Vein endothelial cell (primary cell): Measurements from ENCODE around the genes ZNF841, ZNF836, ZNF578 and ZNF701.

DNA sequence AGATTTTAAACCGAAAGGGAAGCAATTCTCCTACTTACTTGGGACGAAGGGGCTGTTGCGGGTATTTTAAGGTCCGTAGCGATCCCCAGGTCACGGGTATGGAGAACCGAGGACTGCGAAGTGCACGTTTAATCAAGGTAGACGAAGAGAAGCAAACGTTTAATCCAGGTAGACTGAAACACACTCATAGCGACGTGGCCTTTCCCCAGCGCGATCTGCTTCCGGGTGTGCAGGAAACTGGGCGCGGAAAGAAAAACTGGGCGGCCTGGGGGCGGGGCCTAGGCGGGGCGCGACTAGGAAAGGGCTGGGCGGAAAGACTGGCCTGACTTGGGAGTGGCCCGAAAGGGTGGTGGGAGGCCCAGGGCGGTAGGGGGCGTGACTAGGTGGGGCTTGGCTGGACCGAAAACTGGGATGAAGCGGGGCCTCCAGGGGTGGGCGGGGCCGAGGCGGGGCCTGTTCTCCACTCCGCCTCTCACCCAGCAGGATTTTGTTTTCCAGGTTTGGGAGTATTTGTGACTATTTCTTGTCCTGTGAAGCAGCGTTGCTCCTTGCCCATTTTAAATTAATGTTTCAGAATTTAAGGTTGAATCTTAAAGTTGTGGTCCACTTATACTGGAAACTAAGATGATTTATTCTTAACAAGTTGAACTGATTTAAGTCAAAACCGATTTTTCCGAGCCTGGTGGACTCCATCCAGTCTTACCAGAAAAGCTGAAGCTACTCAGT is at the start of gene ZNF841:
Gene ZNF841 (minus strand): TSS at position 229 of the 726 bp plus-strand sequence.
- CAGE, long polyA plus RNA: no peak

DNA sequence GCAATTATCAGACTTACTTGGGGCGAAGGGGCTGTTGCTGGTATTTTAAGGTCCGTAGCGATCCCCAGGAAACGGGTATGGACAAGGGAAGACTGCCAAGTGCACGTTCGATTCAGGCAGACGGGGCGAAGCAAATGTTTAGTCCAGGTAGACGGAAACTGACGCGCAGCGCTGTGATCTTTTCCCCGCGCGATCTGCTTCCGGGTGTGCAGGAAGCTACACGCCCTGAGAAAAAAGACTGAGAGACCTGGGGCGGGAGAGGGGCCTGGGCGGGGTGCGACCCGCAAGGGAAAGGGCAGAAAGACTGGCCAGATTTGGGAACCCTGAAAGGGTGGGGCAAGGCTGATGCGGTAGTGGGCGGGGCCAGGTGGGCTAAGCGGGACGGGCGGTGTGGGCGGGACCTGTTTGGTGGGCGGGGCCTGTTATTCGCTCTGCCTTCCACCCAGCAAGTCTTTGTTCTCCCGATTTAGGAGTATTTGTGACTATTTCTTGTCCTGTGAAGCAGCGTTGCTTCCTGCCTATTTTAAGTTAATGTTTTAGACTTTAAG is at the start of gene ZNF836:
Gene ZNF836 (minus strand): TSS at position 303 of the 548 bp plus-strand sequence.
- CAGE, long polyA plus RNA: no peak

- CAGE, long polyA plus RNA: no peak
These were observed 3.1 kb downstream of the PPP2R1A start for GRCh38 chr19:52192721-52193485.

DNA sequence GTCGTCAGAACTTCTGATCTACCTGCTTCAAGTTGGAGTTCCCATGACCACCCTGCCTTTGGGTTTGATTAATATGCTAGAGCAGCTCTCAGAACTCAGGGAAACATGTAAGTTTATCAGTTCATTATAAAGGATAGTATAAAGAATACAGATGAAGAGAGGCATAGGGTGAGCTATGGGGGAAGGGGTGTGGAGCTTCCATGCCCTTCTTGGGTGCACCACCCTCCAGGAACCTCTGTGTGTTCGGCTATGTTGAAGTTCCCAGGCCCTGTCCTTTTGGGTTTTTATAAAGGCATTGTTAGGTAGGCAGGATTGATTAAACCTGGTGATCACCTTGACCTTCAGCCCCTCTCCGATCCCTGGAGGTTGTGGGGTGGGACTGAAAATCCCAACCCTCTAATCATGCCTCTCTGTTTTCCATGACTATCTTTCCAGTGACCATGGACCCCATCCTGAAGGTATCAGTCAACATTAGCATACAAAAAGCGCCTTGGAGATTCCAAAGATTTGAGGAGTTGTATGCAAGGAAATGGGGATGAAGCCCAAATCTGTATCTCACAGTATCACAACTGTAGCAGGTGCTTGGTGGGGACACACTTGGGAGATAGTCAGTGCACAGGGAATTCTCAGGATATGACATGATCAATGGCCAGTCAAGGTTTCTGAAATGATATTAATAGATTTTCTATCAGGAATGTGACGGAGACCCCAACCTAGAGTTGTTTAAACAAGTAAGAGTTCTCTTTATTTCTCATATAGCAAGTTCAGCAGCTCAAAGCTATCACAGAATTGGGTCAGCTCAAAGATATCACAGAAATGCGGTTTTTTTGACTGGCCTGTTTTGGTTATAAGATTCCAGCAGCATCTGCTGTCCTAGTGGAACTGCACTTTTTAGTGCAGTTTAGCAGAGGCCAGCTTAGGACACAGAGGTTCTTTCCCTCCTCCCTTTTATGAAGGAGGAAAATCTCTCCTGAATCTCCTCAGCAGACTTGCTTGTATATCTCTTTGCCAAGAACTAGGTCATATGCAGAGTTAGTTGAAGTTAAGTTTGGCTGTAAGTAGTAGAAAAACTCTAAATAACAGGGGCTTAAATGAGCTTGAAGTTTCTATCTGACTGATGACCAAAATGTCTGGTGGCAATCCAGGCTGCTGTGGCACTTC is 6.1 kb downstream of the PPP2R1A start:
- CAGE, long polyA plus RNA: no peak

GRCh38 chr19:52228076-52228748 is 38.4 kb downstream of the PPP2R1A start:
- CAGE, long polyA plus RNA: no peak

DNA sequence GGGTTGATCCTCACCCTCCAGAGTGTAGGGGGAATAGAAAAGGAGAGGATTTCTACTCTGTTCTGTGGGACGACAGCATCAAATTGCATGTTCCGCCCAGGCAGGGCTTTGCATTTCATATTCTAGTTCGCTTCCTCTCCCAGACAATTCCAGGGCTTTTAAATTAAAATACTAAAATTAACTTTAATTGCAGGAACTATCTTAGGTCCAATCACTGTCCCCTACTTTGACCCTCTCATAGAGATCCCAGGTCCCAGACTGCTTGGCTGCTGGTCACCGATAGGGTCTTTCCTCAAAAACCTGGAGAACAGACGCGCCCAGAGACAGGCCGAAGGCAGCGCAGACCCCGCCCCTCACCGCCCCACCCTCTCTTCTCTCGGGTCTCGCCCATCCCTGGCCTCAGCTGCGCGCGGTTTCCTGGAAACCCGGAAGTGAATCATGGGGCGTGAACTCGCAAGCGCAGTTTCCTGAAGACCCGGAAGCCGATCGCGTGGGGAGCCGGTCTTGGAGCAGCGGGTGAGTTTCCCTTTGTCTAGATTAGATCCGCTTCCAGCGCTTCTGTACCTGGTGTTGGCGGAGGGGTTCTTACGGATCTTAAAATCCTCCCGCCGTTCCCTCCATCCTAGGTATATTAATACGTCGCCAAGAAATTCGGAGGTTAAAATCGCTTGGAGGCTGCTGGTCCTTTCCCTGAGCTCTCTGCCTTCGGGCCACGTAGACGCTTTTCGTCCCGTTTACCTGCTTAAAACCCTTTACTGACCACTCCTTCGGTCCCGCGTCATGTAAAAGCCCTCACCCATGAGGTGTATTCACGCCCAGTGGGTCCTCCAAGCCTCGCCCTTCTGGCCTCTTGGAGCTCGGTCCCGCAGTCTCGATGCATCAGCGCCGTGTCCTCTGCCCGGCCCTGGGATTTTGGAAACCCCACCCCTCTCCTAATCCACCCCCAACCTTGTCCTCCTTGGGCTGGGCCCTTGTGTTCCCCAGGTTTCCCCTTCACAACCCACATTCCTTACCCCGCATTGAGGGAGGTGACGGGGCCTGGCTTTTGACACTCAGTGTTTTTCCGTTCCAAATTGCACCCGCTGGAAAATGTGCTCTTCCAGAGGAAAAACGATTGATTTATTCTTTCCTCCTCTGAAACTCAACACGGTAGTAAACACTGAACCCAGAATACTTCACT is at the start of gene ZNF578:
Gene ZNF578 (plus strand): TSS at position 462 of the 1,180 bp plus-strand sequence.
- CAGE, long polyA plus RNA: no peak

DNA sequence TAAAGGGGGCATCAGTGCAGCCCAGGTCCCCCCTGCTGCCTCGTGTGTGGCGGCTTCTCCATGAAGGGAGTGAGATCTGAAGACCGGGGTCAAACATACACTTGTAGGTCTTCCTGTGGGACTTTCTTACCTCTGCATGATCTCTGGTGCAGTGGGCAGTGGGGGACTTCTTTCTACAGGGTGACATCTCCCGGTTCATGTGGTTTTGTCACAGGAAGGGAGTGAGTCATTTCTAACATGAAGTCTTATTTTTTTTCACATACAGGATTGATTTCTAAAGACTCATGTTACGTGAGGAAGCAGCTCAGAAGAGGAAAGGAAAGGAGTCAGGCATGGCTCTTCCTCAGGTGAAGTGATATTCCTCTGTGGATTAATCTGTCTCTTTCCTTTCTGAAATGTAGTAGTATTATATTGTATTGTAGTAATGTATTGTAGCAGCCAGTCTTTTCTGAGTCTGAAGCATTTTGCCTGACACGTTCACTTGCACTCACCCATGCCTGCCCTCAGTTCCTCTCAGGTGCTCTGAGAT is 15.6 kb downstream of the ZNF808 start:
- CAGE, long polyA plus RNA: no peak

GRCh38 chr19:52569942-52571071 is at the start of gene ZNF701:
ZNF701 (plus strand) TSS chr19:52570287.
- CAGE, long polyA plus RNA: no peak

DNA sequence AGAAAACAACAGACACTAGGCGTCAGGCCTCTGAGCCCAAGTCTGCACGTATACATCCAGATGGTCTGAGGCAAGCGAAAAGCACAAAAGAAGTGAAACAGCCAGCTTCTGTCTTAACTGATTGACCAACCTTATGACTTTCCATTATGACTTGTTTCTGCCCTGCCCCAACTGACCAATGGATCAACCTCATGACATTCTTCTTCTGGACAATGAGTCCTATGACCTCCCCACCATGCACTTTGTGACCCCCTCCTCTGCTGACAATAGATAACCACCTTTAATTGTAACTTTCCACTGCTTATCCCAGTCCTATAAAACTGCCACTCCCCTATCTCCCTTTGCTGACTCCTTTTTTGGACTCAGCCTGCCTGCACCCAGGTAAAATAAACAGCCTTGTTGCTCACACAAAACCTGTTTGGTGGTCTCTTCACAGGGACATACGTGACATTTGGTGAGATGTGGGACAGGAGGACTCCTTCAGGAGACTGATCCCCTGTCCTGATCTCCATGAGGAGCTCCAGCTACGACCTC is 50.6 kb downstream of the ZNF701 start:
- CAGE, long polyA plus RNA: no peak

GRCh38 chr19:52630891-52631811 is 59.1 kb downstream of the ENSG00000269825 start:
- CAGE, long polyA plus RNA: no peak

GRCh38 chr19:52645001-52645319 is 45.3 kb downstream of the ENSG00000269825 start:
- CAGE, long polyA plus RNA: no peak

DNA sequence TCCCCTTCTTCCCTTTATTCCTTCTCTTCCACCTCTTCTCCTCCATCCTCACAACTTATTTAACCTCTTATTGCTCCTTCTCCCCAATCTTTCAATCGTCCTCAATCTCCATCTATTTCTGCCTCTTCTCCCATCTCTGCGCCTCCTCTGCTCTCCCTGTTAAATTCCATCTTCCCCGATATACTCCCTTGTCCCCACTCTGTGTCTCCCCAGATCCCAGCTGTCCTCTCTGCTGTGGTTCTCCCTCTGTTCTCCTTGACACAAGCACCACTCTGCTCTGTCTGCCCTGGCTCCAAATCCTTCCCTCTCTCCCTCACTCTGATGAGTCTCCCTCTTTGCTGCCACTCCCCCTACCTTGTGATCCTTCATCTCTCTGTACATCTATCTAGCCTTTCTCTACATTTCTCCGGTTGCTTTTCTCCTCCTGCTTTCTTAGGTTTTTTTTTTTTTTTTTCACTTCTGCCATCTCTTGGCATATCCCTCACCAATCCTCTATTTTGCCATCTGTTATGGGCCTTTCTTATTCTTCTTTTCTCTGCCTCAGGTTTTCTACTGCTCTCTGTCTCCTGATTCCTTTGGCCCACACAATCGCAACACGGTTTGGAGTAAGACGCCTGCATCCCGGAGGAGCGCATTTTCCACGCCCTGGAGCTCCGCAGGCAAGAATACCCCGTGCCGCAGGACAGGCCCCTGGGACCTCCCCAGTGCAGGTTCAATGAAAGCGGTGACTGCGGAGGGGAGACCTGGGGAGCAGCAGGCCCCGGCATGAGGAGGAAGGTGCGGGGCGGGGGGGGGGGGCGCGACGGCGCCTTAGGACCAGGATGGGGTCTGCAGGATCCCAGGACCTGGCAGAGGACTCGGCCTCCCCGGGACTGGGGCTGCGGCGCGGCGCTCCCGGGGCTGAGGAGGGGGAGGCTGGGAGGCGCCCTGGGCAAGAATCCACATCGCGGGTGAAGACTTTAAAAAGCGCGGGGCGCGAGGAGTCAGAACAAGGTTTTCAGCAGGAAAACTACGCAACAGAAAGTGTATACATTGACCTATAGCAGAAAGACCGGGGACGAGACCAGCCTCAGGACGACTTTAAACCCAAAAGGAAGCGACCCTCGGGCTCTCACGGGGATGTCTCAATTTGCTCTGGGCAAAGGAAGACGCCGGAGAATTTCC is 711 bp downstream of the ZNF611 start:
- CAGE, long polyA plus RNA: no peak

GRCh38 chr19:52941667-52942265 is 18.5 kb upstream of the ZNF888 start:
- CAGE, long polyA plus RNA: no peak

- CAGE, long polyA plus RNA: no peak
These were observed 17.6 kb downstream of the ZNF816 start for GRCh38 chr19:52944886-52945589.

GRCh38 chr19:52945590-52946369 is 16.9 kb downstream of the ZNF816 start:
- CAGE, long polyA plus RNA: no peak

GRCh38 chr19:52993364-52994435 is 20.0 kb upstream of the ERVV-1 start:
- CAGE, long polyA plus RNA: no peak

DNA sequence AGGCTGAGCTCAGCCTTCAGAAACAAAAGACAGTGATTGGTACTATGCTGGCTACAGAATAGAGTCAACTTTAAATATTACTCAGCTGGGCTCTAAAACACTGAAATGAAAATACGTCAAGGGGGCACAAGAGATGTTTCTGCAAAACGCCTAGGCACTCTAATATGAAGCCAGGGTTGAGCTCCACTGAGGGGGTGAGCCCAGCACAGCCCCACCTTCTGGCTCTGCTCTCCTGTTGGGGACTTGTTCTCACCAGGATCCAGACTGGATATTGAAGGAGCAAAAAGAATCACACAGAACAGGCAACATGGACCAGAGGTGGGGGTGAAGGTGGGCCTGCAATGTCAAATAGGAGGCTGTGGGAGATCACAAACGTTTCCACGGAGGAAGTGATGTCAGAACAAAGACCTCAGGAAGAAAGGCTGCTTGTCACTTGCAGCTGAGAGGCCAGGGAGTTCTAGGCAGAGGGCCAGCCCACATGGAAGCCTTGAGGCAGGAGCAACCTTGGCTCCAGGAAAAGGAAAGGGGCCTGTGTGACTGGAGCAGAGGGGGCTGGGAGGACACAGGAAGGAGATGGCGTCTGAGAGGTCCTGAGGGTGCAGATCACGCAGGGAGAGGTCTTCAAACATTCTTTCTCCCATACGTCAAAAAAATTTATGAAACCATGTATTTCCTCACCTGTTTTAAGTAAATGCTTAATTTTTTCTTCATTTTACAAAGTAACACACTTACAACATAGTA is 16.4 kb downstream of the ZNF160 start:
- CAGE, long polyA plus RNA: no peak

DNA sequence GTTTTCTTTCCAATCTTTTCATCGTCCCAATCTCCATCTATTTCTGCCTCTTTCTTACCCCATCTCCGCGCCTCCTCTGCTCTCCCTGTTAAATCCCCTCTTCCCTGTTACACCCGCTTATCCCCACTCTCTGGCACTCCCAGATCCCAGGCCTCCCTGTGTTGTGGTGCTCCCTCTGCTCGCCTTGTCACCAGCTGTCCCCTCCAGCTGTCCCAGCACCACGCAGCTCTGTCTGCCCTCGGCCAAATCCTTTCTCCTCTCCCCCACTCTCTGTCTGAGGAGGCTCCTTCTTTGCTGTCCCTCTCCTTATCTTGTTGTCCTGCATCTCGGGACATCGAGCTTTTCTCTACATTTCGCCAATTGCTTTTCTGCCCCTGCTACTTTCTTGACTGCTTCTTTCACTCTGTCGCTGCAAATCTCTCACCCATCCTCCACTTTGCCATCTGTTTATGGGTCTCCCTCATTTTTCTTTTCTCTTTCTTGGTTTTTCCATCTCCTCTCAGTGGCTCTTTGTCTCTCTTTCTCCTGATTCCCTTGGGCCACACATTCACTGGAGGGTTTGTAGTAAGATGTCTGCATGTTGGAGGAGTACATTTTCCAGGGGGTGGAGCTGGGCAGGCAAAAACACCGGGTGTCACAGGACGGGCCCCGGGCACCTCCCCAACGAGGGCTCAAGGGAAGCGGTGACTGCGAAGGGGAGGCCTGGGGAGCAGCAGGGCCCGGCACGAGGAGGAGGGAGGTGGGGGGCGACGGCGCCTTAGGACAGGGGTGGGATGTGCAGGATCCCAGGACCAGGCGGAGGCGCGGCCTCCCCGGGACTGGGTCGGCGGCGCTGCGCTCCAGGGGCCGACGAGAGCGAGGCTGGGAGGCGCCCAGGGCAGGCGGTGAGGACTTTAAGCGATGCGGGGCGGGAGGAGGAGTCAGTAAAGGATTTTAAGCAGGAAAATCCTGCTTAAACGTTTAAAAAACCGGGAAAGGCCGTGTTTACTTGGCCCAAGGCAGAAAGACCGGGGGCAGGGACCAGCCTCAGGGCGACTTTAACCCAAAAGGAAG is 717 bp downstream of the ZNF160 start:
- CAGE, long polyA plus RNA: no peak

- CAGE, long polyA plus RNA: no peak
These were observed 2.2 kb downstream of the ZNF415 start for GRCh38 chr19:53130612-53130881.

DNA sequence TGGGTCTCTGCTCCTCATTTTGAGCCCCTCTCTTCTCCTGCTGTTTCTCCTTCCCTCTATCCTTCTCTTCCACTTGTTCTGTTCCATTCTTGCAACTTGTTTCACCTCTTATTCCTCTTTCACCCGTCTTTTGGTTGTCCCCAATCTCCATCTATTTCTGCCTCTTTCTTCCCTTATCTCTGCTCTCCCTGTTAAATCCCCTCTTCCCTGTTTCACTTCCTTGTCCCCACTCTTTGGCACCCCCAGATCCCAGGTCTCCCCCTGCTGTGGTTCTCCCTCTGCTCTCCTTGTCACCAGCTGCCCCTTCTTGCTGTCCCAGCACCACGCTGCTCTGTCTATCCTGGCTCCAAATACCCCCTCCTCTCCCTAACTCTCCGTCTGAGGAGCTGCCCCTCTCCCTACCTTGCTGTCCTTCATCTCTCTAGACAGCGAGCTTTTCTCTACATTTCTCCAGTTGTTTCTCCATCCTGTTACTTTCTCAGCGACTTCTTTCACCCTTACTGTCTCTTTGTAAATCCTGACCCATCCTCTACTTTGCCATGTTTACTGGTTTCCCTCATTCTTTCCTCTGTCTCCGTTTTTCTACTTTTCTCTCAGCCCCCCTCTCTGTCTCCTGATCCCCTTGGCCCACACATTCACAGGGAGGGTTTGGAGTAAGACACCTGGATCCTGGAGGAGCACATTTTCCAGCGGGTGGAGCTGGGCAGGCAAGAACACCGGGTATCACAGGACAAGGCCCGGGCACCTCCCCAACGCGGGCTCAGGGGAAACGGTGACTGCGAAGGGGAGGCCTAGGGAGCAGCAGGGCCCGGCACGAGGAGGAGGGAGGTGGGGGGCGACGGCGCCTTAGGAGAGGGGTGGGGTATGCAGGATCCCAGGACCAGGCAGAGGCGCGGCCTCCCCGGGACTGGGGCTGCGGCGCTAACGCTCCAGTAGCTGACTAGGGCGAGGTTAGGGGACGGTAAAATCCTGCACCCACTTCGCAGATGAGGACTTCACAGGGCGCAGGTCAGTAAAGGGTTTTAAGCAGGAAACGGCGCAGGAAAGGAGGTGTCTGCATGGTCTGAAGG is 784 bp downstream of the ZNF665 start:
- CAGE, long polyA plus RNA: no peak